HT-29 (cell line): ENCODE data around the genes PIK3AP1, ZFYVE27 and CRTAC1.

DNA sequence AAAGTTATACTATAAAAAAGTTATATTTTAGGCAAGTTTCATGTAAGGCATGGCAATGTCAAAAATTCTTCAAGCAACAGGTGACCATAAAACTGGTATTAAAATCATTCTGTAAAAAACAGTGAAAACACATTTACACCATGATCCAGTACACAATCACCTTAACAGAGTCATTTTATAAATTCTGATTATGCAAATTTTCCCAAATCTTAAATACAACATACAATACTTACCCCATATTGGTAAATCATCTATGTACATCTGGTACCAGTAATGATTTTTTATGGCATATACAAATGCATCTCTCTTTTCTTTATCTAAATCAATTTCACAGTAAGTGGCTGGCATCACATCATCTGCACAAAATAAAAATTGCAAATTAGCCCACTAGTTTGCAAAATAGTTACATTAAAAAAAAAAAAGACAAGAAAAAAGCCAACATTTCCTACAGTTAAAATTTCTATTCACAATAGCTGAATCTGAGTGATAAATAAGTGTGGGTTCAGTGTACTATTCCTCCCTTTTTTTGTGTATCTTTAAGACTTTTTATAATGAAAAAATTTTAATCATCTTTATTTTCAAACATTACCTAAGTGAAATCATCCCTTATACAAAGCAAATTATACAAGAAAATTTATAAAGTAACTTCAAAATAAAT, 21.6 kb downstream of the TM9SF3 start:
- RAMPAGE, long total RNA = no peak

- RAMPAGE, long total RNA = no peak
Measured at GRCh38 chr10:96673289-96674130, 46.8 kb downstream of the PIK3AP1 start.

DNA sequence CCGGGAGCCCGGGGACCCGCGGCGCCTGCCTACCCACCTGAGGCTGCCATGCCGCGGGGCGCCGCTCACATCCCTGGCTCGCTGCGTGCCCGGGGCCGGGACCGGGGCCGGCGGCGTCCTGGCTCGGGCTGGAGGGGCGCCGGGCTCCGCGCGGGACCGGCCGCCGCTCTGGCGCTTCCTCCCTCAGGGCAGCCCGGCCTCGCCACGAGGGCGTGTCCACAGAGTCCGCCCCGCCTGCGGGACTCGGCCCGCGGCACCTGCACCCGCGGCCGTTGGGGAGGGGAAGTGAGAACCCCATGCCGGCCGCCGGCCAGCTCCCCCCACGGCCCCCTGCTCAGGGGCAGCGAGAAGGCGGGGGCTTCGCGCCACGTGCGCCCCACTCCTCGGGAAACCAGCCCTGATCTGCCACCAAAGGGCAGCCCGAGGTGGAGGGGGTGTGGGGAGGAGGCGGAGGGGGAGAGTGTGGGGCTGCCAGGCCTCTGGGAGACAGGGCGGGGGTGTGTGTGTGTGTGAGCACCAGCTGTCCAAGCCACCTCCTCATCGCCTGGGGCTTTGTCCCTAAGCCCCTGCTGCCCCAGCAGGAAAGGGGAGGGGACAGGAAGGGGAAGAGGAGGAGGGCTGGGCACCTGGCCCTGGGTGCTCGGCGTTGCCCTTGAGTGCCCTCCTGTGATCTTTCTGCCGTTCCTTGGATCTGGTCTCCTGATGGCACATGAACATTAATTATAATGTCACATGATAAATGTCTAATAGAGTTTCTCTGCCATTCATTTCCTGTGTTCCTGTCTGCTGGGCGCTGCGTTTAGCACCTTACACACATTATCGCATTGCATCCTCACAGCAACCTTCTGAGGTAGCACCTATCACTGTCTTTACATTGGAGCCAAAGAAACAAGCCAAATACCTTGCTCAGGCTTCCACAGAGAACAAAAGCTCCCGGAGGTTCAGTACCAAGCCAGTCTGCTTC, at the start of gene PIK3AP1:
TSS of gene PIK3AP1 (minus strand) at position 170 of the 964 bp plus-strand sequence.
- RAMPAGE, long total RNA = no peak

- RAMPAGE, long total RNA = no peak
Measured at GRCh38 chr10:96789373-96789953, 42.6 kb upstream of the LCOR start.

DNA sequence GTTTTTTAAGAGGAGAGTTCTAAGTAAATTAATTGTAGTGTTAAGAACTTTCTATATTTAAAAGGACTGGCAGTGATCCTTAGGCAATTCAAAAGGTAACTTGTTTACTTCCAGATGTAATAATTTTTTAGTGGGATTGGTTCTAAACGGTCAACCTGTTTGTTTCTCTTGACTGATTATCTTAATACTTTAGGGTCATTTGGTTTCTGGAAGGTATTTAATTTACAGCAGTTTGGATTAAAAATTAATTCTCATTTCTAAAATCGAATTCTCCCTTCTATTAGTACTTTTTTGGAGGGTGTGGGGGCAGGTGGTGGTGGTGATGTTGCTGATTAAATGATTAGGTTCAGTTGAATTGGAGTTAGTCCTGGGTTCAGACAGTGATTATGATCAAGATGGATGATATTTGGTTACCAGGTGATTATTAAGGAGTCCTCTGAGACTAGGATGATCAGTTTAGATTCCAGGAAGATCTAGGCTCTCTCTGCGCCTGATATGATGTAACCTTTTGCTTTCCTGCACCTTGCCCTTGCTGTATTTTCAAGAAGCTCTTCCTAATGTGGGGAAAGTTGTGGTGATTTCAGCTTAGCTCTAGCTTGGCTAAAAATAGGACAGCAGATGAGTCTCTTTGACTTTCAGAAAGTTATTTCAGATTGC, 3.5 kb downstream of the LCOR start:
- RAMPAGE, long total RNA = no peak

GRCh38 chr10:97020666-97021437, 164.9 kb downstream of the SLIT1 start:
- RAMPAGE, long total RNA = no peak

DNA sequence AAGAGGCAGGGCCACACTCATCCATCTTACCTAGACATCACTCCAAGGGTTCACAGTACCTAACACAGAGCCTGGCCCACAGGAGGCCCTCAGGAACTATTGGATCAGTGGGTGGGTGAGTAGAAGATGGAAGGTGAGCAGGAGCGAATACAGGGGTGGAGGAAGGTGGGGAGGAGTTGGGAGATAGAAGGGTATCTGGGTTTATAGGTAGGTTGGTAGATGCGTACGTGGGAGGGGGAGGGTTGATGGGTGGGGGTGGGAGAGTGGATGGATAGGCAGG, 34.7 kb downstream of the SLIT1 start:
- RAMPAGE, long total RNA = no peak

GRCh38 chr10:97366706-97367657, 32.5 kb upstream of the FRAT2 start:
- RAMPAGE, long total RNA = no peak

- RAMPAGE, long total RNA = no peak
Measured at GRCh38 chr10:97408417-97408912, 7.3 kb upstream of the RRP12 start.

DNA sequence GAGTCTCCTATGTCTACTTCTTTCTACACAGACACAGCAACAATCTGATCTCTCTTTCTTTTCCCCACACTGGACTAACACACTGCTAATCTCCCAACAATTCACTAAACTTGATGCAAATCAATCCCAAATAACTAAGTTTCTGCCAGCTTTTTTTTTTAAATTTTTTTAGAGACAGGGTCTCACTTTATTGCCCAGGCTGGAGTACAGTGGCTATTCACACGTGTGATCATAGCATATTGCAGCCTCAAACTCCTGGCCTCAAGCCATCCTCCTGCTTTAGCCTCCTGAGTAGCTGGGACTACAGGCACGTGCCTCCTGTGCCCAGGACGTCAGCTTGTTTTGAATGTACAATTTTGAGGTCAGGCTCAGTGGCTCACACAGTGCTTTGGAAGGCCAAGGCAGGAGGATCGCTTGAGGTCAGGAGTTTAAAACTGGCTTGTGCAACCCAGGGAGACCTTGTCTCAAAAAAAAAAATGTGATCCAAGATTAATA, 7.9 kb upstream of the PGAM1 start:
- RAMPAGE, long total RNA = no peak

DNA sequence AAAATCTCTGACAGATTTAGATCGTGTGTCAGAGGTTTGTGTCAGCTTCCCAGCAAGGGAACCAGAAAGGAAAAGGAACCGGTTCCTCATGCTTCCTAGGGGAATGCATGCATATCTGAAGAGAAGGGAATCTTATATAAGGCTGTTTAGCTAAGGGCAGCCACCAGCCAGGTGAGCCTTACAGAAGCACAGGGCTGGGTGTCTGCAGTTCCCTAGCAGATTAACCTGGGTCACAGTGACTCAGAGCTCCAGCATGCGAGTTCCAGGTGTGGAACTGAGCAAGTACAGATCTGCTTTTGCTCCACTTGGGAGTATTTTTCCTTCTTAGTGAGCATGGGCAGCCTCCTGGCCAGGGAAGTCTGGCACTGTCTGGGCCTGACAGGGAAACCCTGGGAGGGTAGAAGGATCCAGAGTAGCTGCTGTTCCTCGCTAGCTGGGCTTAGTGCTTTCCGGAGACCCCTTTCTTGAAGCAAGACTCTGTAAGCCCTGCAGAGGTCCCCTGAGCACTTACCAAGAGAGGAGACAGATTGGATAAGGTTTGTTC, 906 bp upstream of the ANKRD2 start:
- RAMPAGE, long total RNA = no peak

- RAMPAGE, long total RNA = no peak
Measured at GRCh38 chr10:97633892-97634247, 570 bp upstream of the MORN4 start.

GRCh38 chr10:97684381-97685504, 2.3 kb downstream of the AVPI1 start:
- RAMPAGE, long total RNA = no peak

DNA sequence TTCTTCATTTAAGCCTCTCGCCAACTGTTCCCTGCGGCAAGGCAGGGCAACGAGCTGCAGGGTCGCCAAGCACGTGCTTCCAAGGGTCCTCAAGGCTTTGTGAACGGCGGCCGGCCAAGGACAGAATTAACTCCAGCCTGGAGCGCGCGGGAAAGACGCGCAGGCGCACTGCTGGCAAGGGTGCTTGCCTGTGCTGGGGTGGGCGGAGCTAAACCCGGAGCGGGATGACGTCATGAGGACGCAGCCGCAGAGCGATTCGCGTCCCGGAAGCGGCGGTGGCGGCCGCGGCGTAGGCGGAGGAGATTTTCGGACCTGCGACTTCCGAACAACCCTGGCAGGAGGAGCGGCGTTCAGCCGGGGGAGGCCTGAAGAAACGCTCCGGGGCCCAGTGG, at the start of gene ZFYVE27:
TSS of gene ZFYVE27 (plus strand) at position 254 of the 392 bp plus-strand sequence.
- RAMPAGE, long total RNA = no peak

- RAMPAGE, long total RNA = no peak
Measured at GRCh38 chr10:97761448-97761927, 10.3 kb downstream of the SFRP5 start.

GRCh38 chr10:97891487-97892285, 42.0 kb downstream of the GOLGA7B start:
- RAMPAGE, long total RNA = no peak

DNA sequence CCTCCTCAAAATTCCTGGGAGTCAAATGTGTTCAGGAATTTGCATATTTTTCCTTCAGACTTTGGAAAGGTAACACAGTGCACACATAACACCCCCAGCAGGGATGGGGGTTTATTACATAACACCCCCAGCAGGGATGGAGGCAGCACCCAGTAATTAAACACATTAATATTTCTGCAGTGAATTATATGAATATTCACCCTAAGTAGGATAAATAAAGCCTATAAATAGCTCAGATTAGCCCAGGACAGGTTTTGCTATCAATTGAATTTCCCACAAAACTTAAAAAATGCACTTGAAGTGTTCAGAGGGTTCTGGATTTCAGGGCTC, 76.8 kb downstream of the GOLGA7B start:
- RAMPAGE, long total RNA = no peak

GRCh38 chr10:97999640-98000037, 30.8 kb downstream of the CRTAC1 start:
- RAMPAGE, long total RNA = no peak

DNA sequence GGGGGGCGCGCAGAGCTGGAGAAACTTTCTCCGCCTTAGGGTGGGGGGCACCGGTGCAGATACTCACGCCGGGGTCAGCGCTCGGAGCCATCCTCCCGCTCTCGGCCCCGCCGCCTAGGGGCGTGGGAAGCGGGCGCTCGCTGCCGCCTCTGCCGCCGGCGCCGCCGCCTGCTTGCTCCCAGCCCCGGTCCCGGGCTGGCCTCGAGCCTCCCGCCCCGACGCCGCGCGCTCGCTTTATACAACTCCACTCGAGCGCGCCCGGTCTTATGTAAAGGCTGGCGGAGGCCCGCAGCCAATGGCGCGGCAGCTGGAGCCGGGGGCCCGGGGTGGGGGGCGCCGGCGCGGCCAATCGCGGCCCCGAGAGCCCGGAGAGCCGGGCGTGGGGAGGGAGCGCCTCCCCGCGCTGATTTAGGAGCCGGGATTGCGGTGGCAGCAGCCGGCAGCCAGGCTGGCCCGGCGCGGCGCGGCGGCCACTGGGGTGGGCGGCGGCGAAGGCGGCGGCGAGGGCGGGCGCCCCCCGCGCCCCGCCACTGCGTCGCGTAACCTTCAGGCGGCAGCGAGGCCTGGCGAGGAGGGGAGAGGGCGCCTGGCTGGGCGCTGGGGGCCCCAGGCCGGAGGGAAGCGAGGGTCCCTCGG, at the start of gene CRTAC1:
TSS of gene CRTAC1 (minus strand) at position 240 of the 636 bp plus-strand sequence.
- RAMPAGE, long total RNA = no peak

DNA sequence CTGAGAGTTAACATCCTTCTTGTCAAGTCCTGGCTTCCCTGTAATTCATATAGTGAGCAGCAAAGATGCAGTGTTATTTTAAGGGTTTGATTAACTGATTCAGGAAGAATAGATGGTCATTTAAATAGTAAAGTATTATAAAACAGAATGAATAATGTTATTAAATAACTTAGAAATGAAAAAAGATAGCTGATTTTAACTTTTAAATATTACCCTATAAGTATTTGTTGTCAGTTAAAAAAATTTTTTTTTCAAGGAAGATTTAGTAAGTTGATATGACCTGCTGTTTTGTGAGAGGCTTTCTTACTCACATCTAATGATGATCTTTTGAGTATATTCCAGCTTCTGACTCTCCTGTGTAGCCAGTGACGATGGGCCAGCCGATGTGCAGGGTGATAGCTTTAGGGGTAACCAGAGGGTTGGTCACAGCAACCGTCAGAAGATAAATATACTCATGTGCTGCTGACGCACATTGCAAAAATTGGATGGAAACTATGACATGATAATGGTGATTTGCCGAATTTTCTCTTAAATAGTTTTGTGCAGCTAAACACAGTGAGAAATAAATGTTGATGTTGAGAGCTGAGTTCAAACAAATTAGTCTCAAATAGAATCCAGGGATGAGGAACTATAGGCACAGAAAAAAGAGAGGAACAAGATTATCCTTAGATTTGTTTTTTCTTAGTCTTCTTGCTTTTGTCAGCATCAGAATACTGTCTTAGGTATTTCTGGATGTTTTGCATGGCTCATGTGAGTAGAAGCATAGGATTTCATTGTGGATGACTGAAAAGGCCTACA, 29.4 kb downstream of the R3HCC1L start:
- RAMPAGE, long total RNA = no peak